Epidermal melanocyte (primary cell): ENCODE results near the genes IRF4, FOXC1 and SERPINB1.

- RRBS, result no CpG with 5 or more reads among the region's 2 CpGs
These were observed 56.4 kb upstream of the DUSP22 start for GRCh38 chr6:235855-236247.

DNA sequence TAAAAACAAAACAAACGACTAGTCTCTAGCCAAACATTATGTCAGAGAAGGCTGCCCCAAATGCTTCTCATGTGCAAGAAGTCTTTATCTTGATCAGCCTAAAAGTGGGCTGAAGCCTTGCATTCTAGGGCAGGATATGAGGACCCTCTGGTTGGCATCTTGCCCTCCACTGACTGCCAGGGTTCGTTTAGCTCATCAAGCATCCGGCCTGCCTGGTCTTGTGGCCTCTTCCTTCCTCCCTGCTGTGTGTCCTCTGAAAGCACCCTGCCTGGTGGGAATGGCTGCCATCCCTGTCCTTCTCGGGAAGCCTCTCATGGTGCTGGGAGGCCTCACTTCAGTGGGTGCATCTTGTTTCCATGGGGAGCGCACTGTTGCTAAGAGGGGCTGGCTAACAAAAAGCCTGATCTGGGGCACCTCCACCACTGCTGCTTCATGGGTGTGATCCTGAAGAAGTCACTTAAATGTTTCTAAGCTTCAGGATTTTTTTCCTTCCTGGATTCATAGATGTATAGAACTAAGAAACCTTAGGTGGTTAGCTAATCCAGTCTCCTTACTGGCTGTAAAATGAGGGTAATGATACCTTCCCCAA, 4.5 kb downstream of the DUSP22 start:
- RRBS, result no CpG with 5 or more reads among the region's 5 CpGs

DNA sequence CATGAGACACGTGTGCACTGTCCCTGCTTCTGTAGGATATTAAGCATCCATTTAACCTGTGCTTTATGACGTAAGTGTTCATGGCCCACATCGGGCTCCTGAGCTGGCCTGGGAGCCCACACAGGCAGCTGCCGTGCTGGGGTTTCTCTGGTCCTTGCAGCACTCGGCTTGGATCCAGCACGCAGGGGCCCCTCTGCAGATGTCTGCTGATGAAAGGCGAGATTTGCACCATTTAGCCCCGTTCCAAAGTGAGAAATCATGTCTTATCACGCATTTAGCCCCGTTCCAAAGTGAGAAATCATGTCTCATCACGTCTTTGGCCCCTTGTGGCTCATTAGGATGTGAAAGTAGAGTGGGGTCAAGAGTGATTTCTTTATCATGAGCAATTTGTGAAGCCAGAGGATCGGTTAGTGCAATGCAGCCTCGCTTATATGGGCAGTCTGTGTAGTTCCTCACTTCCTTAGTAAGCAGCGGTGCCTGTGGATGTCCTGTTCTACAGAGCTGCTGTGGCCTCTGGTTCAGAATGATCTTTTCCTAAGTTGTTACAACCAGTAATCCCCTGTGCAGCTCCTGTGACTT, 25.4 kb downstream of the DUSP22 start:
- RRBS, result no CpG with 5 or more reads among the region's 14 CpGs

GRCh38 chr6:327922-328928, 35.9 kb downstream of the DUSP22 start:
- RRBS, result no CpG with 5 or more reads among the region's 12 CpGs

DNA sequence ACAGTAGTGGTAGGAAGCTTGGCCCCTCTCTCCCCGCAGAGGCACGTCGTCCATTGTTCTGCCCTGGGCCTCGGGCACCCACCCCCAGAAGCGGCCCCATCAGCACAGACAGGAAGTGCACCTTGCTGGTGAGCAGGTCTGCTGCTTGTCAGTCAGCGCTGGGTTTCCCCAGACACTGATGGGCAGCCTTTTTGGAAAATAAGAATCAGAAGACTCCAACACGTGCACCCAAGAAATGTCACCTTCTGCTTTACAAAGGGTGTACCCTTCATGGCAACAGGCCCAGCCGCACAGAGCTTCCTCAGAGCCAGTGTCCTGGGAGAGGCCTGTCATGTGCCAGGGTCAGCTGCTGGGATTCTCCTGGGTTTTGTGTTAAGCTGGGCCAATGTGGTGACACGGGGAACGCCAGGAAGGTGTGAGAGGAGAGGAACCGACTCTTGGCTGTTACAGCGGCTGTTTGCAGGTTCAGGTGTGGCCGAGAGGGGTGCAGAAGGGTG, 34.7 kb upstream of the IRF4 start:
- RRBS, result no CpG with 5 or more reads among the region's 13 CpGs

- RRBS, result 62% methylated on average over 3 of the region's 7 CpGs
These were observed 33.1 kb upstream of the IRF4 start for GRCh38 chr6:358384-358905.

- RRBS, result 2% methylated on average over 46 of the region's 80 CpGs
These were observed at the start of gene IRF4 for GRCh38 chr6:391468-392280. Gene IRF4, plus strand, starts transcription at chr6:391752.

GRCh38 chr6:836113-836693, 143.3 kb upstream of the EXOC2 start:
- RRBS, result no CpG with 5 or more reads among the region's 3 CpGs

DNA sequence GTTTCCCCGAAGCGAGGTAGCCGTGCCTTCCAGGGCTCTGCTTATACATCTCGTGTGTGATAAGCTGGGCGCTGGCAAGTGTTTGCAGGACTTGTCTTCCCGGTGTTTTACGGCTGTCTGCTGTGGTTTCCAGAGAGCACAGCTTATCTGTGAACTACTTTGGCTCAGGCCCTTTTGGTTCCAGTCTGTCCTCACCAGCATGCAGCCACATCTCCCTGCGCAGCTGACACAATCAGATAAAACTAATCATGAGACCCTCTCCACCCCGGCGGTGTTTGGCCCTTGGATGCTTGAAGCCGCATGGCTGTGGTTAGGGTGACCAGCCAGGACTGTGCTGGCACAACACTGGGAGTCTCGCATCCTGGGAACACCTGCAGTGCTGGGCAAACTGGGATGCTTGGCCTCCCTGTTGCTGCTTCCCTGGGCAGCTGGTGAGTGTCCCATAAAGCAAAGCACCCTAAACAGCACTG, 241.8 kb upstream of the FOXQ1 start:
- RRBS, result no CpG with 5 or more reads among the region's 12 CpGs

- RRBS, result 73% methylated on average over 2 of the region's 13 CpGs
These were observed 4.6 kb downstream of the FOXF2 start for GRCh38 chr6:1394019-1394292.

DNA sequence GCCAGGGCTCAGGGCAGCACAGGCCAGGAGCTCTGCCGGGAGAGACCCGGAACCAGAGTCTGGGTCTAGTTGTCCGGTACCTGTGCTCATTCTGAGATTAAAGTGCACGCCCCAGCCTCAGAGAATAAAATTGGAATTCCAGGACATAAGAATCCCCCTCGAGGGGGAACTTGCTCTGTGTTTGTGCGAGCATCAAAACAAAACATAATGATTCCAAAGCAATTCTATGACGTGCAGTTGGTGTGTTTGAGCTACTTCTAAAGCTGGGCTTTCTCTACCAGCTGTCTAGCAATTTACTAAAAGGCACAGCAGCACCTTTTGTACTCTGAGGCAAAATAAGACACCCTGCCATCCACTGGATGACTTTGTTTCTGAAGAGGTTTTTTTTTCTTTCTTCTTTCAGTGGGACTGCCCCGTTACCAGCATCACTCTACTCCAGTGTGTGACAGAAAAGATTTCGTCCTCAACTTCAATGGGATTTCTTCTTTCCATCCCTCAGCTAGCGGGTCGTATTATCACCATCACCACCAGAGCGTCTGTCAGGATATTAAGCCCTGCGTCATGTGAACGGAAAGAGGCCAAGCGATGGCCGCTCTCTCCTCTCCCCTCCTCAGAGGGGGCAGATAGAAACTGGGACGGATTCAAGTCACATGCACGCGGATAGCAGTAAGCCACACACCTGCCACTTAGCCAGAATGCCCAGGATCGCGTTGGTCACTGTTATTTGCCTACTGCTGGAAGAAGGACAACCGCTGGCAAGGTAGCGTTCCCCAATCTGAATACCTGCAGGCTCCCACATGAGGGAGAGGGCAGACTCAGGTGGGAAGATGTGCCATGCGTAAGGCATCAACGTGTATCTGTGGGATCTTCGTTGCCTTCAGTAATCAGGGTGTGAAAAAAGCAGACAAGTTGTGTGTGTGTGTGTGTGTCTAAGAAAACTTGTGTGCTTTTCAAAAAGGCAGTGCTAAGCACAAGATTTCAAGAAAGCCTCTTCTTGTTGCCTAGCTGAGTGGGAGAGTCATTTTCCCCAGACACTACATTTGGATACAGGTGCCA, 5.2 kb downstream of the FOXF2 start:
- RRBS, result no CpG with 5 or more reads among the region's 26 CpGs

GRCh38 chr6:1609635-1610748, at the start of gene FOXC1:
Gene FOXC1, plus strand, starts transcription at chr6:1609915.
- RRBS, result 3% methylated on average over 53 of the region's 151 CpGs

GRCh38 chr6:1625315-1625768, 15.6 kb downstream of the FOXC1 start:
- RRBS, result no CpG with 5 or more reads among the region's 13 CpGs

- RRBS, result 78% methylated on average over 1 of the region's 8 CpGs
These were observed 36.3 kb downstream of the FOXC1 start for GRCh38 chr6:1645939-1646517.

DNA sequence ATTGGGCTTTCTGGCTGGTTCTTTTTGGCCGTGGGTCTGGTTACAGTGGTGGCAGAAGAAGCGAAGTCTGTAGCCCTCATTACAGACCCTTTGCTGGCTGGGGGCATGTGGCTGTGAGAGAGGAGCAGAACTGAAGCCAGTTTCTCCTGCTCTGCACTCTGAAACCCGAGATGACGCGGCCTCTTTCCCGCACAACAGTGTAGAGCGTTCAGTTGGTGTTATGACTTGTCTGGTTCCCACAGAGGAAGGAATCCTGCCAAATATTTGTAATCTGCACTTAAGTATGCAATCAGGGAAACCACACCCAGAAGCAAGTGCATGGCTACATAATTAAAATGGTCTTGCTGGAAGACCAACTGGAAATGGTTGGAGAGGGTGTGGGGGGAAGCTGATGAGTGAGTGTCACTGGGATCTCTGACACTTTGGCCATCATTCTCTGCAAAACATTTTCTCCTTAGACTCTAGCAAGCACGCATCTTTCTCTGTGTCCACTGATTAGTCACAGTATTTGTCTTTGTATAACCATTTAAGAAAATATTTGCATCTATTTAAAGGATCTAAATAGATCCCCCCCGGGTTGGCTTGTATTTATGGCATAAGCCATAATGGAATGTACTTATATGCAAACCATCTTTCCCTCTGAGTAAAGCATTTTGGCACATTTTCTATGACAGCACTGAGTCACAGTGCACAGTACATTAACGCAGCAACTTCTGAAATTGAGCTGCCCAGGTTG, 76.5 kb downstream of the FOXC1 start:
- RRBS, result no CpG with 5 or more reads among the region's 10 CpGs

DNA sequence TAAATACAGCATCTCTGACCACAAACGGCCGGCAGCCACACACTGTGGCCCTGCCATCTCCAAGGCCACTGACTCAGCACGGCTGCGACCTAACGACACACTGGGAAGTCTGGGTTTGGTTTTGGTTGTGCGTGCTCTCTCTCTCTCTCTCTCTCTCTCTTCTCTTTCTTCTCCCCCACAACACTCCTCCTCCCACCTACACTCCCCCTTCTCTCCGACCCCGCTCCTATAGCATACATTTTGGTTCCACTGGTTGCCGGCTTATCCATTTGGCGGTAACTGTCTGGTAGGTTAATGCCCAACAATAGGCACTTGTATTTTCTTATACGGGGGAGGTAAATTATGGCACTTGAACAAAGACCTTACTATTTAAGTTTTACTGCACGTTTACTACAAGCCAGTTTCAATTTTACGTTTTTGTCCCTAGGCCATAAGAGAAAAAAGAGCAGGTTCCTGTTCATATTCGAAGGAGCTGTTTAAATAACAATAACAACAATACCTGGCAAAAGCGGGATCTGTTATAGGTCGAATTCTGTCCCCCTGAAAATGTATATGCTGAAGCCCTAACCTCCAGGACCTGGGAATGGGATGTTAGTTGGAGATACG, 103.6 kb downstream of the GMDS start:
- RRBS, result no CpG with 5 or more reads among the region's 17 CpGs

DNA sequence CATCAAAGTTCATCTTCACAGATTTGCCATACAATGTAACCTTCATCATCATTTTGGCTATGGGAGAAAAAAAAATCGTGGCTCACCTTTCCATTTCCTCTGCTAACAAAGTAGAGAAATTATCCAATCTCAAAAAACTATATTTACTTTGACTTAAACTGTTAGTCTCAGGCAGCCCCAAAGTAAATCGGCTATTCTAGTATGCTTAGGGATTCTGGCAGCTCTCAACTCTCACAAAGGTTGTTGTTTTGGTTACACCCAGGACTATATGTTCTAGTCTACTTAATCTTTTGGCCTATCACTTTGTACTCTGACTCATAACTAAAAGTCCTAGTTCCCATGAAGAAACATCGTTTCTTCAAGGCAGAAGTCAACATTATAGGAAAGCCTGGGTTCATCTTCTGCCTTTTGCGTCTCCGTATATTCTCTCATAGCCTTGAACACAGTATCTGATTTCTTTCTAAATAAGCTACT, 42.3 kb downstream of the MYLK4 start:
- RRBS, result no CpG with 5 or more reads among the region's 5 CpGs

DNA sequence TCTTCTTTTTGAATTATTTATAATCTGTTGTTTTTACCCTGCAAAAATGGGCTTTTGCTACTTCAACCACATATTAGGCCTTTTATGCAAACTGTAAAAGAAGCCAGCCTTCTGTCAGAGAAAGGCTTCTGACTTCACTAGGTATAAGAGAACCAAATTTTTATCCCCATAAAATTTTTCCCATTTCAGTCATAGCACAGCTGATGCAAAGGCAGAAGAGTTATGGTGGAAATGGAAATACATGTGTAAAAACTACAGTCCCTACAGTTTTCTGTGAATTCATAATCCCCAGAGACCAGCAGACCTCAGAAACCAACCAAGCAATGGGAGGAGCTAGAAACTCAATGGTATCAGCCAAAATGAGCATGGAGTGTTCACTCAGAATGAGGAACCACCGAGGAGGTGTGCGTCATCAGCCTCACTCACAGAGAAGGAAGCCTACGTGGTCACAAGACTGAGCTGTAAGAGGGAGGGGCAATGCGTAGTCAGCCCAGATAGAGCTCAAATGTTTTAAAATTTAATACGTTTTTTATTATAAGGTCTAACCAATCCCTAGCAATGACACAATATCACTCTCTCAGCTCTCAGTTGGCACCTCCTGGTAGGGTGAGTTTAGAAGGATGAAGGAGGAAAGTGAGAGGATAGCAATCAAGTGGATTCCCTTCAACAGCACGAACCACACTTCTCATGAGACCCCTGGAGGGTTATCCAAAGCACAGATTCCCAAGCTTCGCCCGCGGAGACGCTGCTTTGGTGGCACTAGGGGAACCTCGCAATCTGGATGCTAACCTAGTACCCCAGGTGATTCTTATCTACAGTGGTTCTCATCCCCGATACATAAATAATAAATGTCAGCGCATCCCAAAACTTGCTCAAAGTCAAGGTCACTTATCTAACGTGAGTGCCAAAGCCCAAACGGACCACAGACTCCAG, 17.4 kb downstream of the MYLK4 start:
- RRBS, result no CpG with 5 or more reads among the region's 15 CpGs

- RRBS, result no CpG with 5 or more reads among the region's 9 CpGs
These were observed 19.6 kb downstream of the WRNIP1 start for GRCh38 chr6:2784712-2785249.

DNA sequence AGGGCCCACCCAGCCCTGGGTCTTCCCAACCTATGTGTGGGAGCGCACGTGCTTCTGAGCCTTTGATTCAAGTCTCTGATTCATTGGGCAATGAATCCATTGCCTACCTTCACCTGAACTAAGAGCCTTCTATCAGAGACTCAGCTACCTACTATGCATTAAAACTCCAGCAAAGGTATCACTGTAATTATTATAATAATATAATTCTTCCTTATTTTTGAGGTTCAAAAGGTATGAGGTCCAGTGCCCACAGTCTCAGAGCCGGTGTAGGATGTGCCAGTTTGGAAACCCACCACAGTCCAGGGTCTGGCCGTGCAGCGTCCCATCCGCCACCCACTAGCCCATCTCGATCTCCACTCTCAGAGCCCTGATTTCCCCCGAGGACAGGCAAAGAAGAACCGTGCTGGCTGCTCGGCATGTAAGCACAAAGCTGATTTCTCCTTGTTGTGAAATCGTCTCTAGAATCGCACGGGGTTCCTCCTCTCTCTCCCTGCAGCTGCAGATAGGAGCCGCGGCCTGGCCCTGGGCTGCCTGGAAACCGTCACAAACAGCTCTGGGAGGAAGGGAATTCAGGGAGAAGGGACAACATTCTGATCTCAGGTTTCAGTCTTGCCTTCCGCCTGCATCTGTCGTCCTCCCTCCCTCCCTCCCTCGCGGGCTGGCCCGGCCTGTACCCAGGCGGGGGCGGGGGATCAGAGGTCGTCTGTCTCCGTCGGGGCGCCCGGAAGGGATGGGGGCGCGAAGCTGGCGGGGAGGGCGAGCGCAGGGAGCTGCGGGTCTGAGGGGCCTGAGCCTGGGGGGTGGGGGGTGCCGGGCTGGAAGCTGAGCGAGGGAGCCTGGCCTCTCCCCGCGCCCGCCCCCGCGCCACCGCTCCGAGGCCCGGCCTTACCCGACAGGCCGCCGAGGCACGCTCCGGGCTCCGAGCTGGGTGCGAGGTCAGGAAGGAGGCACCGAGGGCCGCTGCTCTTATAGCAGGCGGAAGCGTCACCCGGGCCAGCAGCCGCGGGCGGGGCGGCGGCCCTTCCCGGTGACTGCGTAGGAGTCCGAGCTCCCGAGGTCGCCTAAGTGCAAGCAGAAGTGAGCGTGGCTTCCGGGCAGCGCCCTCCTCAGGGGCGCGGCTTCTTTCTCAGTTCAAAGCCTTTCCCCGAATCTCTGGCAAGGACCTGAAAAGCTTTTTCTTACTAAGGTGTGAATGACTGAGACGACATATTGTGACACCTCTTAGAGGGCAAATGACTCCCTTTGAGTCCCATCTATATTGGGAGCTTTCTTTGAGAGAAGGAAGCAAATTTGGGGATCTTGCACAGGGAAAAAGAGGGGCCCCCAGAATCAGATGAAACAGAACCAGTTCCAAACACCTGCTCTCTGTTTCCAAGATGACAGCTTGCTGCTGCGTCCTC, at the start of gene SERPINB1:
Gene SERPINB1, minus strand, starts transcription at position 941 of the 1,400 bp plus-strand sequence.
- RRBS, result 4% methylated on average over 40 of the region's 74 CpGs